Body of pancreas (tissue), 2 donors: ENCODE data around the genes NT5C and SUMO2.

GRCh38 chr17:75130026-75130631 lies 1.4 kb downstream of the NT5C start:
- PRO-cap, result no peak
- RAMPAGE, long total RNA, 2 experiments, result no peak in any of the 2 experiments

DNA sequence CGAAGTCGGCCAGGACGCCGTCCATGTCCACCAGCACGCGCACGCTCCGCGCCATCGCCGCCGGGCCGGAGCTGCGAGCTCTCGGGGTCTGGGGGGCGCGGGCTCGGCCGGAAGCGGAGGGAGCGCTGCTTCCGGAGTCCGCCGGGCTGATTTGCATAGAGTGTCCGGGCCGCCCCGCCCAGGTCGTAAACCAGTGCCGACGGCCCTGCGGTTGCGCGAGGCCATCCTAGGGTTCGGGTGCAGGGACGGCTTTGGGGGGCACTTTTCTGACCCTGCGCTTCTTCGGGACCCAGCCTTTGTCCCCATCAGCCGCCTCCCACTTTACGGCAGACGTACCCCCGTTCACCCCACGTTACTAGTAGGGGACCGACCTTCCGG lies at the start of gene NT5C:
NT5C (minus strand) TSS at position 90 of the 378 bp plus-strand sequence.
- PRO-cap, result bidirectional peak, plus-strand start at position 188 of the sequence, minus-strand start at position 105 of the sequence
- RAMPAGE, long total RNA, 2 experiments, result no peak in any of the 2 experiments

- PRO-cap, result no peak
- RAMPAGE, long total RNA, 2 experiments, result no peak in any of the 2 experiments
These were observed 5.9 kb downstream of the JPT1 start for GRCh38 chr17:75148489-75148781.

GRCh38 chr17:75163488-75164139 lies 9.3 kb upstream of the JPT1 start:
- PRO-cap, result no peak
- RAMPAGE, long total RNA, 2 experiments, result no peak in any of the 2 experiments

- PRO-cap, result bidirectional peak, plus-strand start at chr17:75183090, minus-strand start at chr17:75182959
- RAMPAGE, long total RNA, 2 experiments, result start-site peak on the minus strand in 2 of 2 experiments, at chr17:75182892-75182962 at its widest, 846 to 1,514 reads per replicate
These were observed at the start of gene SUMO2 for GRCh38 chr17:75182783-75183331. Gene SUMO2 (minus strand): TSS chr17:75182959.

GRCh38 chr17:75241815-75242689 lies 19.4 kb downstream of the GGA3 start:
- PRO-cap, result no peak
- RAMPAGE, long total RNA, 2 experiments, result no peak in any of the 2 experiments

DNA sequence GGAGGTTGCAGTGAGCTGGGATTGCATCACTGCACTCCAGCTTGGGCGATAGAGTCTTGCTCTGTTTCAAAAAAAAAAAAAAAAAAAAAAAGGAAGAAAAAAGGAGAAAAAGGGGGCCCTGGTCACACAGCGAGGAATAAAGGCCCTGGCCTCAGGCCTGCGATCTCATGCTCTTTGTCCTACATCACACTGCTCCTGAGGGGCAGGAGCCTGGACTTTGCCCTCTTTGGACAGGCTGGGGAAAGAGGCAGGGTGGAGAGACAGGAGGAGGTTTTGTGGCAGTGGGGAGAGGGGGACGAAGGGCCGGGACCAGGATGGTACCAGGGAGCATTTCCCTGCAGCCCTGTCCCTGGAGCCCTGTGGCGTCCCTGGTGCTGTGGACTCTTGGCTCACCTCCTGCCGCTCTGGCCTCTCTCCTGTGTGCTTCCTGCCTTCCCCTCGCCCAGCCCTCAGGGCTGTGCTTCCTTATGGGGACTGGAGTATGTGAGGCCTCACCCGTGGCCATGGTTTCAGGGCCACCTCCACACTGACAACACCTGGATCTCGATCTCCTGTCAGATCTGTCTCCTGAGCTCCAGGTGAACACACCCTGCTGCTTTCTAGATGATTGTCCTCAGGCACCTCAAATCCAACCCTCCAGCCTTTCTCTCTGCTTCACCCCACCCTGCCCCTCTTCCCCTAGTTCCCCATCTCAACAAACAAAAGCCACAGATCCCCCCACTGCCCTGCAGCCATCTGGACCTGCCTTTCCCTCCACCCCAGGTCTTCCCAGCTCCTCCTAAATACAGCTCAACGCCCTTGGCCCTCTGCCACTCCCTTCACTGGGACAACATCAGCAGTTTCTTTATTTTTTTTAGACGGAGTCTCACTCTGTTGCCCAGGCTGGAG lies 20.0 kb upstream of the SLC25A19 start:
- PRO-cap, result bidirectional peak, plus-strand start at position 284 of the sequence, minus-strand start at position 176 of the sequence; unidirectional peak, minus-strand start at position 406 of the sequence; unidirectional peak, minus-strand start at position 459 of the sequence
- RAMPAGE, long total RNA, 2 experiments, result no peak in any of the 2 experiments

GRCh38 chr17:75325768-75326243 lies 36.6 kb upstream of the SLC25A19 start:
- PRO-cap, result no peak
- RAMPAGE, long total RNA, 2 experiments, result start-site peak on the minus strand in 1 of 2 experiments, at chr17:75325664-75326402 at its widest, 9 reads per replicate

DNA sequence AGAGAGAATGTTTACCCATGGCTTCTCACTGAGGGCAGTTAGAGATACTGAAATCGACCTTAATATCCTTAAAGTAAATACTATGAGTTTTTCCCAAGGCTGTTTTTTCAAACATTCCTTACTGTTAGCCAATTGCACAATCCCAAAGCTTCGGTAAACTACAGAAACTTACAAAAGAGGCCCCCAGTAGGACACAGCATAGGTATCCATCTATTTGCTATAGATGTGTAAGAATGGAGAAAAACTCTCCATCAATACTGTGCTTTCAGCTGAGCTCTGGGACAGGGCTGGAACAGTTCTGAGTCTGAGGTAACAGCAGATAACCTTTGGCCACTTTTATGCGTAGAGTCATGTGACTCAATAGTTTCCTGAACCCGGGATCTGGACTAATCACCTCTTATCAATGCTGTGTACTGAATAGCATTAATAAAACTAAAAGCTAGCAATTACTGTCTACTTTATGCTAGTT lies 22.4 kb downstream of the GRB2 start:
- PRO-cap, result no peak
- RAMPAGE, long total RNA, 2 experiments, result no peak in any of the 2 experiments

DNA sequence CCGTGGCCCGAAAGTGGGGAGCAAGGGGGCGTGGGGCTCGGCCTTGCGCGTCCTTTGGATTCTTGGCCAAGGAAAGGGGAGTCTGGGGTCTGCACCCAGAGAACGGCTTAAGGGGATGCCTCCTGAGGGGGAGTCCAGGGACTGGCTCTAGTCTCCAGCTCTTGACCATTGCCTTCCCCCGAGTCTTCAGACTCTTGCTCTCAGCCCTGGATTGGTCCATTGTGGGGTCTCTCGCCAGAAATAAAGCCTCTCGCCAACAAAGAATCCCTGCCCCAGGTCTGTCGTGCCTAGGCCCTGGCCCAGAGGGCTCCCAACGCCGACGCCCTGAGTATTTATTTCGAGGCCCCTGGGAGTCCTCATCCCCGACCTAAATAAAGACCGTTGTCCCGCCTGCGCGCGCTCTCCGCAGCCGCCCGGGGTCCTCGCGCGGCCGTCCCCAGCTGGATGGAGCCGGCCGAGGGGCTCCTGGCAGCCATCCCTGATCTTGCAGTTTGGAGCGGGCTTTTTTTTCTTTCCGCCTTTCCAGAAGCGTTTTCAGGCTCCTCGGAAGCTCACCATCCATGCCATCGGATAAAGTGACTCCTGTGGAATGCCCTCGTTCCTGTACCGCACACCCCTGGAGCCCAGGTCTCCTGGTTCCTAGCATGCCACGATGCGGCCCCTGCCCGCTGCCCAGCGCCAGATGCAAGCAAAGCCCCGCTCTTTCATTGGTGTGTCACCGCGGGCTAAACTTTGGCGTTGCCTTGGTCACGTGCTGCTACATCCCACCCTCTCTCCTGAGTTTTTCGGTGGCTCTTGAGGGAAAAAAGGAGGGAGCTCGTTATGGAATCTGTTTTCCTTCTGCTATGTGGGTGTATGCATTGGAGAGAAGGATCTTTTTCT lies 574 bp downstream of the TMEM94 start:
- PRO-cap, result no peak
- RAMPAGE, long total RNA, 2 experiments, result no peak in any of the 2 experiments

DNA sequence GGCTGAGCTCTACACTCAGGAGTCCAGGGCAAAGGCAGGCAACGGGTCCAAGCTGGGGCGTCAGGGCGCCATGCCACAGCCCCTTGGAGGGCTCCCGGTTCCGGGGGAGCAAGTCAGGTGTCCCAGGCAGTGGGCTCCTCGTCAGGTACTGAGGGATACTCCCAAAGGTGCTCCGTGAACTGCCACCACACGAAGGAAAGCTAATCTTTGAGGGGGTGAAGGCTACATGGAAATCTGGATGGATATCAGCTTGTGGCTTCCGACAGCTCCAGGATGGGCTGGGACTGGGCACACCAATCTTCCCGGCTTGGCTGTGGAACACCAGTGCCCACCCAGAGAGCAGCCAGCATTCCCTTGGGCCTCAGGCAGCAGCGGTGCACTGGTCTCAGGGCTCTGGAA lies 1.5 kb downstream of the CASKIN2 start:
- PRO-cap, result no peak
- RAMPAGE, long total RNA, 2 experiments, result no peak in any of the 2 experiments

- PRO-cap, result no peak
- RAMPAGE, long total RNA, 2 experiments, result start-site peak on the plus strand in 1 of 2 experiments, at chr17:75521746-75522370 at its widest, 19 reads per replicate
These were observed 3.5 kb upstream of the LLGL2 start for GRCh38 chr17:75521620-75522682.

GRCh38 chr17:75556981-75557484 lies 30.6 kb upstream of the MYO15B start:
- PRO-cap, result unidirectional peak, plus-strand start at chr17:75557252; unidirectional peak, plus-strand start at chr17:75557324
- RAMPAGE, long total RNA, 2 experiments, result no peak in any of the 2 experiments

GRCh38 chr17:75590307-75590726 lies 2.7 kb downstream of the MYO15B start:
- PRO-cap, result no peak
- RAMPAGE, long total RNA, 2 experiments, result no peak in any of the 2 experiments

- PRO-cap, result no peak
- RAMPAGE, long total RNA, 2 experiments, result no peak in any of the 2 experiments
These were observed 16.5 kb downstream of the MYO15B start for GRCh38 chr17:75603796-75604745.

DNA sequence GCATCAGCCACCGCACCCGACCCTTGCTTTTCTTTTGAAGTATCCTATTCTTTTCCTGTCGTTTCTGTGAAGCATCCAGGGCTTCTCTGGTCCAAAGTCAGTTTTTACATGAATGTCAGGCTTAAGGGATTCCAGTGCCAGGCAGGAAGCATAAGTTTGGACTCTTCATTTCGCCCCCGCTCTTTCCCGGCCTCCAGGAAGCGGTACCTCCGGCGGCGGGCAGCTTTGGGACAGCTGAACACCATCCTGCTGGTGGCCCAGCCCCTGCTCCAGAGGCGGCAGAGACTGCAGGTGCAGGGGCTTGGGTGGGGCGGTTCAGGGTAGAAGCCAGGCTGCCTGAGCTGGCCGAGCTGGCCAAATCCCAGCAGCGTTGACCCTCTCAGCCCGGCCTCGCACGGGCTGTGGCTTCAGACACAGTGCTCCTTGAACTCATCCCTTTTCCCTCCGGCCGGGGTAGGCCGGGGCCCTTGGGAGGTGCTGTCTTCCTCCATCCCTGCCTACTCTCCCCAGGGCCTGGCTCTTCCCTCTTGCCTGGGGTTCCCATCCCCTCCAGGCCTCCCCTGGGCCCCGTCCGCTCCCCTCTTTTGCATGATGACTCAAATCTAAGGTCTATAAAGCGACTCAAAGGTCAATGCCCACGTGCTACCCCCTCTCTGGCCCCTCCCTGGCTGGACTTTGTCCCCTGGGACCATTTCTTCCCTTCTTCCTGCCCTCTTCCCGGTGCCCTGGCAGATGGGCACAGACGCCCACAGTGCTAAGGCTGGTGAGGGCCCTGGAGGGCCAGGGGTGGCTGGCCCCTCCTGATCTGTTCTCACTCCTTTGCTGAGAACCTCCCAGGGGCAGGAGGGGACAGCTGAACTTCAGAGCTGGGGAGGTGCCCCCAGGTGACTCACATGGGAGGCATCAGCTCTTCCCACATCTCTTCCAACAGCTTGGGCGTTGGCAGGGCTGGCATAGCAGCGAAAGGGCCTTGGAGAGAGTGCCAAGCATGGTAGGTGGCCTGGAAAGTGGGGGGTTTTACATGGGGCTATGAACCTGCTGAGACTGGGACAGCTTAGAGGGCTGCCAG lies 22.7 kb downstream of the MYO15B start:
- PRO-cap, result no peak
- RAMPAGE, long total RNA, 2 experiments, result no peak in any of the 2 experiments

GRCh38 chr17:75650805-75651390 lies 4.8 kb downstream of the SMIM6 start:
- PRO-cap, result no peak
- RAMPAGE, long total RNA, 2 experiments, result no peak in any of the 2 experiments

- PRO-cap, result no peak
- RAMPAGE, long total RNA, 2 experiments, result no peak in any of the 2 experiments
These were observed 16.4 kb downstream of the SAP30BP start for GRCh38 chr17:75683367-75684177.

DNA sequence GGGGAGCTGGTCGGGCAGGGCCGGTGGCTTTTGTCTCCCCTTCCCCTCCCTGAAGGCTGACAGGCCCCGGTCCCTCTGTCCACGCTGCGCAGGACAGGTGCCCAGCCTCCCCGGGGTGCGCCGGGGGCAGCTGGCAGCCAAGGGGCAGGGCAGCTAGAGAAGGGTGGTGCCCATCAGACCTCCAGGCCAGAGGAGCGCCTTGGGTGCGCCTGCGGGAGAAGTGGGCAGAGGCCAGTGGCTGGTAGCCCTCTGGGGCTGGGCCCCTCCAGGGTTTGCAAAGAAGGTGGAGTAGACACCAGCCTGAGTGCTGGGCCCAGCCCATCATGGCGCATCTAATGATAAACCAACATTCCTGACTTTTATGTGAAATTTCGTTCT lies 375 bp downstream of the ITGB4 start:
- PRO-cap, result no peak
- RAMPAGE, long total RNA, 2 experiments, result no peak in any of the 2 experiments

GRCh38 chr17:75722023-75722636 lies 871 bp downstream of the ITGB4 start:
- PRO-cap, result unidirectional peak, minus-strand start at chr17:75722205
- RAMPAGE, long total RNA, 2 experiments, result no peak in any of the 2 experiments